Brain (tissue), 1 donor: Measurements from ENCODE around the gene RGL3.

DNA sequence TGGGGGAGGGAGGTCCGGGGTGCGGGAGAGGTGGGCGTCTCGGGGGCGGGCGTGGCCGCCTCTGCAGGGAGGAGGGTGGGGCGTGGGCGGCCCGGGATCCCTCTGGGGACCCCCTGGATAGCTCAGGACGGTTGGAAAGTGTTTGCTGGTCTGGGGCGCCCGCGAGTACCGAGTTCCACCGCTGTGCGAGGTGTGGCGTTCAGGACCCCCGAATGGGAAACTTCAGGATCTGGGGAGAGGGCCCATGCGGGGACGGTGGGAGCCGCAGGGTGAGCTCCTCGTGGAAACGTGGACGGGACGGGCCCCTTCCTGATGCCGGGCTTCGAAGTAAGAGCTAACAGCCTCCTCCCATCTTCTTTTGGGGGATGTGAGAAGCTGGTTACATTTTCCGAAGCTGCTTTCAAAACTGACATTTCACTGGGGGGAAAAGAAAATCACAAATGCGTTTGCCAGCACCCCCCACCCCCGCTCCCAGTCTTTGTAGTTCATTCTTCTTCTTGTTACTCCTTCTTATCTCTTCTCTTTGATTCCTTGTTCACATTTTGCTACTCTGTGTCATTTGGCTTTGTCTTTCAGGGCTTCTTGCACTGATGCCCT lies 1.0 kb downstream of the CARM1 start:
- RRBS = 2% methylated on average over 8 of the region's 31 CpGs

DNA sequence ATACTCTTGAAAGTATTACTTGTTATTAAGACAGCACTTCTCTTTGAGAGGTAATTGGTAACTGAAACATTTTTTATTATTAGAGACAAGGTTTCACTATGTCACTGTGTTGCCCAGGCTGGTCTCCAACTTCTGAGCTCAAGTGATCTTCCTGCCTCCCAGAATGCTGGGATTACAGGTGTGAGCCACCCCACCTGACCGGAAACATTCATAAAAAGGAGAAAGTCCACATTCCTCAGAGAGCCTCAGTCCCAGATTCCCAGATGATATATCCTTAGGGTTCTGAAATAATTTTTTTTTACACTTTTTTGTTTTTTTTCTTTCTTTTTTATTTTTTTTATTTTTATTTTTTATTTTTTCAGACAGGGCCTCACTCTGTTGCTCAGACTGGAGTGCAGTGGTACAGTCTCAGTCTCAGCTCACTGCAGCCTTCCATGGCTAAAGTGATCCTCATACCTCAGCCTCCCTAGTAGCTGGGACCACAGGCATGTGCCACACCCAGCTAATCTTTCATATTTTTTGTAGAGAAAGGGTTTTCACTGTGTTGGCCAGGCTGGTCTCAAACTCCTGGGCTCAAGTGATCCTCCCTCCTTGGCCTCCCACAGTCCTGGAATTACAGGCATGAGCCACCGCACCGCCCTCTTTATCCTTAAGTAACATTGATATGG lies 2.8 kb downstream of the CARM1 start:
- RRBS = no CpG with 5 or more reads among the region's 3 CpGs

- RRBS = no CpG with 5 or more reads among the region's 19 CpGs
These were observed 10.4 kb downstream of the CARM1 start for GRCh38 chr19:10881459-10882357.

DNA sequence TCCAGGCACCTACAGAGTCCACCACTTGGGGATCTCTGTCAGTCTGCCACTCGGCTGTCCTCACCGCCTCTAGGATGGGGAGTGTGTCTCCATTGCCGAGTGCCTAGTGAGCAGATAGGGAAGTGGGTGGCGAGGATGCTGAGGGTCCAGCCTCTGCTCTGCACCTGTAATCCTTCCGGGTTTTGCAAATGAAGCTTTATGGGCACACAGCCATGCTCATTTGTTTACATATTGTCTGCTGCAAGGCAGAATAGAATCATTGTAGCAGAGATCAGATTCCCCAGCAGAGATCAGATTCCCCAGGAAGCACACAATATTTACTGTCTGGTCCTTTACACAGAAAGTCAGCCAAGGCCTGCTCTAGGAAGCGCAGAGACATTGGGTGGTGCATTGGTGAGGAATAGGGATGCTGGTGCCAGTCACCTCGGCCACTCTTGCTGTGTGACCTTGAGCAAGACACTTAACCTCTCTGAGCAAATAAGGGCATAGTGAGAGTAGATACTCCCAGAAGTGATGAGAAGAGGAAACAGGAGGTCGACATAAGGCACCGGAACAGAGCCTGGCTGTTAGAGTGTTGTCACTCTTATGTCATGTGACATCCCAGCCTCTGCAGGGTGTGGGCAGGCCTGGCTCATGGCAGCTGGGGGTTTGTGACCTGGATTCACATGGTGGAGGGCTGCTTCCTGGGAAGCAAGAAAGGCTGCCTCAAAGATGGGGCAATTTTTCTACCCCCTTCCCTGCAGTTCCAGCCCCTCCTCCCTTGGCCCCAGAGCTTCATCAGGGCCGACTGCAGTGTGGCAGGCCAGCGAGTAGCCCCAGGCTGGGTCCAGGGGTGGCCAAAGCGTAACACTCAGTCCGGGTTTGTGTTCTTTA lies 25.6 kb downstream of the CARM1 start:
- RRBS = no CpG with 5 or more reads among the region's 13 CpGs

DNA sequence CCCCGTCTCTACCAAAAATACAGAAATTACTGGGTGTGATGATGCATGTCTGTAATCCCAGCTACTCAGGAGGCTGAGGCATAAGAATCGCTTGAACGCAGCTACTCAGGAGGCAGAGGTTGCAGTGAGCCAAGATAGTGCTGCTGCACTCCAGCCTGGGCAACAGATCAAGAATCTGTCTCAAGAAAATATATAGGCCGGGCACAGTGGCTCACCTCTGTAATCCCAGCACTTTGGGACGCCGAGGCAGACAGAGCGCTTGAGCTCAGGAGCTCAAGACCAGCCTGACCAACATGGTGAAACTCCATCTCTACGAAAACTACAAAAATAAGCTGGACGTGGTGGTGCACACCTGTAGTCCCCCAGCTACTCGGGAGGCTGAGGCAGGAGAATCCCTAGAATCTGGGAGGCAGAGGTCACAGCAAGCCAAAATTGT lies 26.7 kb downstream of the YIPF2 start:
- RRBS = no CpG with 5 or more reads among the region's 10 CpGs

GRCh38 chr19:11018134-11018609 lies 57.3 kb downstream of the SMARCA4 start:
- RRBS = no CpG with 5 or more reads among the region's 15 CpGs

DNA sequence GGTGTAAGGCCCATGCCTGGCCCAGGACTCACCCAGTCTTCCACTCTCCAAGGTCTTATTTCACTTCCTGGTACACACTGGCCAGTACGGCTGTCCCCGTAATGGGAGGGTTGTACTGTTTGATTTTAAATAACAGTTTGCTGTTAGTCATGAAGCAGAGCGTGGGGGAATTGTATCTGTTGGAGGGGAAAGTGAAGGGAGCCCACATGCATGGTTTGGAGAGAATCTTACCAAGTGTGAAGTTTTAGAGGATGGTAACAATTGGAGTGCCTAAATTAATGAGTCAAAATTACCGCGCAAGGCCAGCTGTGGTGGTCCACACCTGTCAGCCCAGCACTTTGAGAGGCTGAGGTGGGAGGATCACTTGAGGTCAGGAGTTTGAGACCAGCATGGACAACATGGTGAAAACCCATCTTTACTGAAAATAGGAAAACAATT lies 46.8 kb upstream of the LDLR start:
- RRBS = no CpG with 5 or more reads among the region's 5 CpGs

DNA sequence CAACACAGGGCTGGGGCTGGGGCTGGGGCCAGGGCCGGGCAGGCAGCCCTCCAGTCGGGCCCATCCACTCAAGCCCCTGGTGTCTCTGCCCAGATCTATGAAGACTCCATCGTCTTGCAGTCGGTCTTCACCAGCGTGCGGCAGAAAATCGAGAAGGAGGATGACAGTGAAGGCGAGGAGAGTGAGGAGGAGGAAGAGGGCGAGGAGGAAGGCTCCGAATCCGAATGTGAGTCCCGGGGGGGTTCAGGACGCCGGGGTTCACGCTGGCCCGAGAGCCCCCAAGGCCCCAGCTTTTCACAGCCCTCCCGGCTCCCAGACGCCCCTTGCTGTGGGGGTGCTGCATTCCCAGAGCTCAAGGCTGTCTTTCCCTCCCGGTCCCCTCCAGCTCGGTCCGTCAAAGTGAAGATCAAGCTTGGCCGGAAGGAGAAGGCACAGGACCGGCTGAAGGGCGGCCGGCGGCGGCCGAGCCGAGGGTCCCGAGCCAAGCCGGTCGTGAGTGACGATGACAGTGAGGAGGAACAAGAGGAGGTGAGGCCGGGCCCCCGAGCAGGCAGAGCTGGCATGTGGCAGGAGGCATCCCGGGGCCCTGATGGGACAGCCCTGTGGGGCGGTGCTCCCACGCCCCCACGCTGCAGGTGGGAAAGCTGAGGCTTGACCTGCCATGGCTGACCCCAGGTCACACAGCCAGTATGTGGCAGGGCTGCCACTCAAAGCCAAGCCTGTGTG lies 29.4 kb upstream of the LDLR start:
- RRBS = 95% methylated on average over 14 of the region's 39 CpGs

GRCh38 chr19:11104091-11104584 lies 14.9 kb downstream of the LDLR start:
- RRBS = no CpG with 5 or more reads among the region's 11 CpGs

DNA sequence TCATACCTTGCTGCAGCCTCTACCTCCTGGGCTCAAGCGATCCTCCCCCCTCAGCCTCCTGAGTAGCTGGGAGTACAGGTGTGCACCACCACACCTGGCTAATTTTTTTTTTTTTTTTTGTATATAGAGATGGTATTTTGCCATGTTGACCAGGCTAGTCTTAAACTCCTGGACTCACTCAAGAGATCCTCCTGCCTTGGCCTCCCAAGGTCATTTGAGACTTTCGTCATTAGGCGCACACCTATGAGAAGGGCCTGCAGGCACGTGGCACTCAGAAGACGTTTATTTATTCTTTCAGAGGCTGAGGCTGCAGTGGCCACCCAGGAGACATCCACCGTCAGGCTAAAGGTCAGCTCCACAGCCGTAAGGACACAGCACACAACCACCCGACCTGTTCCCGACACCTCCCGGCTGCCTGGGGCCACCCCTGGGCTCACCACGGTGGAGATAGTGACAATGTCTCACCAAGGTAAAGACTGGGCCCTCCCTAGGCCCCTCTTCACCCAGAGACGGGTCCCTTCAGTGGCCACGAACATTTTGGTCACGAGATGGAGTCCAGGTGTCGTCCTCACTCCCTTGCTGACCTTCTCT lies 32.6 kb downstream of the SPC24 start:
- RRBS = no CpG with 5 or more reads among the region's 15 CpGs

- RRBS = no CpG with 5 or more reads among the region's 16 CpGs
These were observed 22.1 kb downstream of the SPC24 start for GRCh38 chr19:11133333-11133995.

DNA sequence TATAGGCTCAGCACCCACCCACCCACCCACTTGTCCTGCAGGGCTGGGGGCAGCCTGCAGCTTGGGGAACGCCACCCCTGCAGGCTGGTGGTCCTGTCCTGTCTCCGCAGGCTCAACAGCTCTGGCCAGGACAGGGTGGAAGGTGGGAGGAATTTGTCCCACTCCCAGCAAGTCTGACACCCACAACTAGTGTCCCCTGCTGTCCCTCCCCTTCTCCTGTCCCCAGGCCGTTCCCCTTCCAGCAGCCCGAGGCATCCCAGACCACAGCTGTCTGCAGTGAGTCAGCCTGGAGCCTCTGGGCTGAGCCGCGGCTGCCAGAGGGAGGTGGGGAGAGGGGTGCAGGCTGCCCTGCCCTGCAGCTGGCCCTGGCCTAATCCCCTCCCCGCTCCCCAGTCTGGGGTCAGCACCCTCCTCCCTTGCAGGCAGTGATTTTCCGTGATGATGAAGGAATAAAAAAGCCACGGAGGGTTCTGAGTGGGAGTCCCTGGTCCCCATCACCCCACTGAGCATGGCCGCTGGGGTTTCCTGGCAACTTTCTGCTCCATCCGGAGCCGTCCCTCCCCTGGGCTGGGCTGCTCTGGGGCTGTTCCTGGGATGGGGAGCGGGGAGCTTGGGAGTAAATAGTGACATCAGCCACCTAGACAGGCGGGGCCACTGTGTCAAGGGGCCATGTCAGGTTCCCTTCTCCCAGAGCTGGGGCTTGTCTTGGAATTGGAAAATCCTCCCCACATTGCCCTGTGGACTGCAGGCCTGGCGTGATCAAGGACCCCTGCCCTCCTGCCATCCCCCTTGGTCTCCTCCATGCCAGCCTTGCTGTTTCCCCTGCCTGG lies 16.9 kb downstream of the SPC24 start:
- RRBS = no CpG with 5 or more reads among the region's 15 CpGs

- RRBS = 8% methylated on average over 3 of the region's 15 CpGs
These were observed 6.0 kb downstream of the KANK2 start for GRCh38 chr19:11191141-11191919.

- RRBS = no CpG with 5 or more reads among the region's 4 CpGs
These were observed 9.5 kb upstream of the TSPAN16 start for GRCh38 chr19:11286454-11286914.

DNA sequence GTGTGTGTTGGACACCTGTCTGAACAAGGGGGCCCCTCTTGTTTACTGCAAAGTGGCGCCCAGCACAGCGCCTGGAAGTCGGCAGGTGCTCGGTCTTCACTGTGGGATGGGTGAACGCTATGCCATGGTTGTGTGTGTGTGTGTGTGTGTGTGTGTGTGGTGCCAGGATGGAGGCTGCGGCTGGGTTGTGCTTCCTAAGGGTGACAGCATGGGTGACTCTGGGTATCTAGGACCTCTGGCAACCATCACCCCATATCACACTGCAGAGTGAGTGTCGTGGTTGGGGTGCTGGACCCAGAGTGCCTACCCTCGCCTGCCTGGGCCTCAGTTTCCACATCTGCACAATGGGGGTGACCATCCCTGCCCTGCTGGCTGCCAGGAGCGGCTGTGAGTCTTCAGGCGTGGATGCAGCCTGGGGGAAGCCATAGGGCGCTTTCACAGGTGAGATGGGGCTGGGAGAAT lies 1.3 kb downstream of the PLPPR2 start:
- RRBS = no CpG with 5 or more reads among the region's 11 CpGs

- RRBS = 2% methylated on average over 22 of the region's 26 CpGs
These were observed at the start of gene RGL3 for GRCh38 chr19:11419217-11419684. Gene RGL3 (minus strand): TSS chr19:11419314.

DNA sequence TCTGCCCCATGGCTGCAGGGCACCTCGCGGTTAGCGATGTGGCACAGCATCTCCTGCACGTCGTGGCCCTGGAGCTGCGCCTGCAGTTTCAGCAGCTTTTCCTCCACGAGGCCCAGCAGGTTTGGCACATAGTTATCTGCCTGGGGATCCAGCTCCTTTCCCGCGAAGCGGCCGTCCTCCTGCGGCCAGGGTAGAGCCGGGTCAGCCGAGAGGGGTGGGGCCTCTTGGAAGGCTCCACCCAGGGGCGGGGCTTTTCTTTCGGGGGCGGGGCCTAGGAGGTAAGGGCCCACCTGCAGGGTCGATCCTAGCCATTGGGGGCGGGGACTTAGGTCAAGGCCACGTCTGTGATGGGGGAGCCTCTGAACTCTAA lies 2.5 kb upstream of the RGL3 start:
- RRBS = no CpG with 5 or more reads among the region's 20 CpGs

DNA sequence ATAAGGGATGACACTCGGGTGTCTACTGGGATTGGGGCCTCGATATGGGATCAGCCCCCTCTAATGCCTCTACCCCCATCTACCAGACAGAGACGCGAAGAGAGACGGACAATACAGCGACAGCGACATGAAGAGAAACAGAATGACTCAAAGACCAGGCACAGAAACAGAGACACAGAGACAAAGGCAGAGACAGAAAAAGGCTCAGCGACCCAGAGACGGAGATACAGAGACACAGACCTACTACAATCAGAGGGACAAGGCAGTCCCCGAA lies 3.0 kb upstream of the CNN1 start:
- RRBS = no CpG with 5 or more reads among the region's 10 CpGs

DNA sequence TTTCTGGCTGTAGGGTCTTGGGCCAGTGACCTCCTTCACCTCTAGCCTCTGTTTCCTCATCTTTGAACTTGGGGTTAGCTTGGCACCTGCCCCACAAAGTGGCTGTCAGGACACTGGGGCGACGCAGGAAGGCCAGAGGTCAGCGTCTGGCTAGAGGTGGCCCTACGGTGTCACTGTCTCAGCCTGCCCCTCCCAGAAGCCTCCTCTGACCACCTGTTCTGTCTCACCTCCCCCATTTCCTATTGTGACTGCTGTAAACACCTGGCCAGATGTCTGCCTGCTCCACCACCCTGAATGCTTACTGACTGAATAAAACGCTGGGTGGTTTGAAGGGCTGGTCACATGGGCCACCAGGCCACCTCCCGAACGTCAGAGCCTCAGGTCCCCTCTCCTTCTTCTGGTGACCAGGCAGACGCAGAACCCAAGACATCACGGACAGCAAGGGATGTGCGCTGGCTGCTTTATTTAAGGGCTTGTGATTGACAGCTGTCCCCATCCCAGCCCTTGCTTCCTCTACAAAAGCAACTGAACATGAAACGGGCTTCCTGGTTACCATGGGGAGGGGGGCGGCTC lies 6.3 kb downstream of the ELOF1 start:
- RRBS = no CpG with 5 or more reads among the region's 12 CpGs

DNA sequence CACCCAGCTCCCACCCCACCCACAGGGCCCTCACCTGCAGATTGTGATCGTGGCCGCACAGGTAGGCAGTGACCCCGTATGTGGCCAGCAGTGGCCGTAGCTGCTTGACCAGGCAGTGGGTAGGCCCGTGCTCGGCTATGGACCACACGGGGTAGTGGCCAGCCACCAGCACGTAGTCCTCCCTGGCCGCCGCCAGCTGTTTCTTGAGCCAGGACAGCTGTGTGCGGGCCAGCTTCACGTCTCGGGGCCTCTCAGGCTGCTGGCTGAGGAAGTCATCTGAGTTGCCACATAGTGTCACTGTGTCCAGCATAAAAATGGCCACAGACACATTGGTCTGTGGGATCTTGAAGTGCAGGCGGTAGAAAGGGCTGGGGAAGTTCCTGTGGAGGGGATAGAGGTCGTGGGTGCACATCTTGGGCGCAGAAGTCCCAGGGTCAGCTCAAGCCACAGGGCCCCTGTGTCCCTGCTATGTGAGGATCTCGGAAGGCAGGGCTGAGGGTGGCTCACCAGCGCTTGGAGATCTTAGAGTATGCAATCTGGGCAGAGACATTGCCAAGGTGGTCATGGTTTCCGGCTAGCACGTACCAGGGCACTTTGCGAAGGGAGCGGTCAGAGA lies 1.1 kb downstream of the ACP5 start:
- RRBS = no CpG with 5 or more reads among the region's 22 CpGs